PC-3 (cell line): ENCODE measurements around the genes HPRT1, INTS6L and CT45A1.

- RAMPAGE, long total RNA: no peak
Measured at GRCh38 chrX:129830869-129831242, 12.8 kb downstream of the ZDHHC9 start.

DNA sequence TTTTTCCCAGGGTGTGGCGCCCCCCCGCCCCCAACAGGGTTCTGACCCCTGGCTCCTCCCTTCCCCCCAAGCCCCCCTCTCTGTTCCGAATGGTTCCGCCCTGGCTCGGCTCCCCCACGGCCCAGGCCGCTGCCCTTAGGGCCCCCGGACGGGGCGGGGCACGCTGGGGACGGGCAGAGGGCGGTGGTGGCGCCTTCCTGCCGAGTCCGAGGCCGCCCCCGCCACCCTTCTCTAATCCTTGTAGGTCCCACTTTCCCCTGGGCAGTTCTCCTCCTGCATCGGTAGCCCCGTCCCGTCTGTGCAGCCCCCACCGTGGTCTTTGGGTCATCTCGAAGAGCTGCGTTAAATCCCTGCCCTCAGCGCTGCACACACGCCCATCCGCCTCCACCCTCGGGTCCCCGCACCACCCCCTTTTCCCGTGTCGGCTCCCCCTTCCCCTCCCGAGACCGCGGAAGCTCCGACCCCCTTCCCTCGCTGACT is 25.6 kb downstream of the UTP14A start:
- RAMPAGE, long total RNA: no peak

GRCh38 chrX:129960695-129962022 is 21.3 kb upstream of the BCORL1 start:
- RAMPAGE, long total RNA: no peak

DNA sequence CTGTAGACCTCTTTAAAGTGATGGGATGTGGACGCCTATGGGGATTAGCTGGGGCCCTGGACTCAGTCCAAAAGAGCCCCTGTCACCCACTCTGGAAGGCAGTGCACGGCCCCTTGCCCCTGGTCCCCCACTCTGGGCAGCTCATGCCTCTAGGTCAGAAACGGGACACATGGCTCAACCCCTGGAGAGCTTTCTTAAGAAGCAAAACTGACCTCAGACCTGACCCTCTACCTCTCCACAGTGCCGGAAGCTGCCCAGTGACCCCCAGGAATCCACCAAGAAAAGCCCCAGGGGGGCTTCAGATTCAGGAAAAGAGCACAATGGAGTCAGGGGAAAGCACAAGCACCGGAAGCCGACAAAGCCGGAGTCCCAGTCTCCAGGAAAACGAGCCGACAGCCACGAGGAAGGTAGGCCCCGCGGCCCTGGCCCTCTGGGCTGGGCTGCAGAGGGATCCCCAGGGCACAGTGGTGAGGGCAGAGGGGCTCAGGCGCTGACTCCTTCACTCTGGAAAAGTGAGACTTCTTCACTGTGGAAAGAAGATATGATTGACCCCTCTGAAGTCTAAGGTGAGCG is 38.4 kb downstream of the BCORL1 start:
- RAMPAGE, long total RNA: no peak

- RAMPAGE, long total RNA: no peak
Measured at GRCh38 chrX:130144600-130145151, 21.0 kb downstream of the AIFM1 start.

GRCh38 chrX:130174147-130174611 is 2.4 kb downstream of the RAB33A start:
- RAMPAGE, long total RNA: no peak

GRCh38 chrX:130517481-130518022 is 115.8 kb downstream of the RBMX2 start:
- RAMPAGE, long total RNA: no peak

DNA sequence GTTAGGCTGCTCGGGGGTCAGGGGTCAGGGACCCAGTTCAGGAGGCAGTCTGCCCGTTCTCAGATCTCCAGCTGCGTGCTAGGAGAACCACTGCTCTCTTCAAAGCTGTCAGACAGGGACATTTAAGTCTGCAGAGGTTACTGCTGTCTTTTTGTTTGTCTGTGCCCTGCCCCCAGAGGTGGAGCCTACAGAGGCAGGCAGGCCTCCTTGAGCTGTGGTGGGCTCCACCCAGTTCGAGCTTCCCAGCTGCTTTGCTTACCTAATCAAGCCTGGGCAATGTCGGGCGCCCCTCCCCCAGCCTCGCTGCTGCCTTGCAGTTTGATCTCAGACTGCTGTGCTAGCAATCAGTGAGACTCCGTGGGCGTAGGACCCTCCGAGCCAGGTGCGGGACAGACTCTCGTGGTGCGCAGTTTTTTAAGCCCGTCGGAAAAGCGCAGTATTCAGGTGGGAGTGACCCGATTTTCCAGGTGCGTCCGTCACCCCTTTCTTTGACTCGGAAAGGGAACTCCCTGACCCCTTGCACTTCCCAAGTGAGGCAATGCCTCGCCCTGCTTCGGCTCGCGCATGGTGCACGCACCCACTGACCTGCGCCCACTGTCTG is 99.5 kb downstream of the ARHGAP36 start:
- RAMPAGE, long total RNA: no peak

DNA sequence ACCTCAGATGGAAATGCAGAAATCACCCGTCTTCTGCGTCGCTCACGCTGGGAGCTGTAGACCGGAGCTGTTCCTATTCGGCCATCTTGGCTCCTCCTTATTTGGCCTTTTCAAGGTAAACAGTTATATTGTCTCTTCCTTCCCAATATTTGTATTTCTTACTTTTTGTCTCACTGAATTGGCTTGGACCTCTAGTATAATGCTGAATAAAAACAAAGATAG is 37.7 kb downstream of the IGSF1 start:
- RAMPAGE, long total RNA: no peak

GRCh38 chrX:132074919-132075796 is 52.1 kb downstream of the STK26 start:
- RAMPAGE, long total RNA: no peak

- RAMPAGE, long total RNA: no peak
Measured at GRCh38 chrX:134173072-134173490, 63.9 kb upstream of the CCDC160 start.

DNA sequence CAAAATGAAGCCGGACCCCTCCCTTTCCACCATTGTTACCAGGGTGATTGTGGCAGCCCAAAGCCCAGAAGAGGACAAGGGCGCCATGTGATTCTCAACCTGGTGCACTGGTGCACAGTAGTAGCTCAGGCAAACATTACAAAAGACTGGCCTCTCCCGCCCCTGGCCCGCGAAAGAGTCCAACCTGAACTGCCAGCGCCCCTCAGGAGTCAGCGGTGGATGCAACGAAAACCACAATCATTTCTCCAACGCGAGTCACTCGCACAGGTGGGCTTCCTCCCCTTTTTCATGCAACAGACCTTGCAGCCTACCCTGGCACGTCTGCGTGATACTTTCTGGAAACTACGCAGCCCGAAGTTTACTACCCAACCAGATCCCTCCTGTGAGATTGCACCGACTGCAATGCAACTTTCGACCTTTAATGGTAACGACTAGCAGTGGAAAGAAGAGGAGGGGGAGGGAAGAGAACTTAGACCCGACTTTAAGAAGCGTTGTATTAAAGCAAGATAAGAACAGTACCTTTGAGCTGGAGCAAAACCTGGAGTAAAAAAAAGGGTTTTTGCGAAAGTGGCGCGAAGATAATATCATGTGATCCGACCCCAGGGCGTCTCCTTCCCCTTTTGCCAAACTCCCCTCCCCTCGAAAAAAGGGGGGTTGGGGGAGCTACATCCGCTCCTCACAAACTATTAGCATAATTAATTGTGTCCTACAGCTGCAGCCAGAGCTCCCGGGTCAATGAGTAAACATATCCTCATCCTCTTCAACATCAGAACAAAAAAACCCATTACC is 63.3 kb upstream of the CCDC160 start:
- RAMPAGE, long total RNA: no peak

DNA sequence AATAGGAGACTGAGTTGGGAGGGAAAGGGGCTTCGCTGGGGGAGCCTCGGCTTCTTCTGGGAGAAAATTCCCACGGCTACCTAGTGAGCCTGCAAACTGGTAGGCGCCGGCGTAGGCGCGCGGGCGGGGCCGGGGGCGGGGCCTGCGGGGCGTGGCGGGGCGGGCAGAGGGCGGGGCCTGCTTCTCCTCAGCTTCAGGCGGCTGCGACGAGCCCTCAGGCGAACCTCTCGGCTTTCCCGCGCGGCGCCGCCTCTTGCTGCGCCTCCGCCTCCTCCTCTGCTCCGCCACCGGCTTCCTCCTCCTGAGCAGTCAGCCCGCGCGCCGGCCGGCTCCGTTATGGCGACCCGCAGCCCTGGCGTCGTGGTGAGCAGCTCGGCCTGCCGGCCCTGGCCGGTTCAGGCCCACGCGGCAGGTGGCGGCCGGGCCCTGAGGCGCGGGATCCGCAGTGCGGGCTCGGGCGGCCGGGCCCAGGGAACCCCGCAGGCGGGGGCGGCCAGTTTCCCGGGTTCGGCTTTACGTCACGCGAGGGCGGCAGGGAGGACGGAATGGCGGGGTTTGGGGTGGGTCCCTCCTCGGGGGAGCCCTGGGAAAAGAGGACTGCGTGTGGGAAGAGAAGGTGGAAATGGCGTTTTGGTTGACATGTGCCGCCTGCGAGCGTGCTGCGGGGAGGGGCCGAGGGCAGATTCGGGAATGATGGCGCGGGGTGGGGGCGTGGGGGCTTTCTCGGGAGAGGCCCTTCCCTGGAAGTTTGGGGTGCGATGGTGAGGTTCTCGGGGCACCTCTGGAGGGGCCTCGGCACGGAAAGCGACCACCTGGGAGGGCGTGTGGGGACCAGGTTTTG is at the start of gene HPRT1:
HPRT1 (plus strand) TSS at position 190 of the 841 bp plus-strand sequence.
- RAMPAGE, long total RNA: no peak

- RAMPAGE, long total RNA: no peak
Measured at GRCh38 chrX:134881237-134881618, 33.8 kb downstream of the MOSPD1 start.

DNA sequence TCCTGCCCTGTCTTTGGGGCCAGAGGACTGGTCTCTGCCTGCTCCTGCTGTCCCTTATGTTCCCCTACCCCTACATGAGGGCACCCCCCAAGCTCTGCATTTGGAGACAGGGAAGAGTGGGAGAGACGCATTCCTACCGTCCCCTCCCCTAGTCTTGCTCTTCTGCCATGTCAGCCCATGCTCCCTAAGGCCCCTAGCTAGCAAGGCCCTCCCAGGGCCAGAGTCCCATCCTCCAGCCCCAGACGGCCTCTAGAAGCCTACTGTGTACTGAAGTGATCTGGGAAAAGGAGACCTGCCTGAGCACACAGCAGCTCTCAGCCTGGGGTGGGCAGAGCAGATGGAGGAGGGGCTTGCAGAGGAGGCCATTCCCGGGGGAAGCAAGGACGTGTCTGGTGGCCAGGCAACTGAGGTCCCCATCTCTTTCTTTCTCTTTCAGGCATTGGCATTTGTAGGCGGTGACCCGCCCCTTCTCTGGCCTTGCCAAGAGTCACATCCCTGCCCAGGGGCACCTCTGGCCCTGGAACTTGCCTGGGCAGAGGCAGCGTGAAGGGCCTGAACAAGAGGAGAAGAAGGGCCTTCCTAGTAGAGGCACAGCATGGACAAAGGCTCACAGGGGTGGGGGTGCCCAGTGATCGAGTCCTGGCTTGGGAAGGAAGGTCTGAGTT is 1.6 kb downstream of the SMIM10L2A start:
- RAMPAGE, long total RNA: no peak

- RAMPAGE, long total RNA: no peak
Measured at GRCh38 chrX:135520232-135521317, at the start of gene INTS6L. Gene INTS6L (plus strand): TSS chrX:135520660.

GRCh38 chrX:135713097-135713716 is at the start of gene CT45A1:
Gene CT45A1 (plus strand): TSS chrX:135713639.
- RAMPAGE, long total RNA: no peak

DNA sequence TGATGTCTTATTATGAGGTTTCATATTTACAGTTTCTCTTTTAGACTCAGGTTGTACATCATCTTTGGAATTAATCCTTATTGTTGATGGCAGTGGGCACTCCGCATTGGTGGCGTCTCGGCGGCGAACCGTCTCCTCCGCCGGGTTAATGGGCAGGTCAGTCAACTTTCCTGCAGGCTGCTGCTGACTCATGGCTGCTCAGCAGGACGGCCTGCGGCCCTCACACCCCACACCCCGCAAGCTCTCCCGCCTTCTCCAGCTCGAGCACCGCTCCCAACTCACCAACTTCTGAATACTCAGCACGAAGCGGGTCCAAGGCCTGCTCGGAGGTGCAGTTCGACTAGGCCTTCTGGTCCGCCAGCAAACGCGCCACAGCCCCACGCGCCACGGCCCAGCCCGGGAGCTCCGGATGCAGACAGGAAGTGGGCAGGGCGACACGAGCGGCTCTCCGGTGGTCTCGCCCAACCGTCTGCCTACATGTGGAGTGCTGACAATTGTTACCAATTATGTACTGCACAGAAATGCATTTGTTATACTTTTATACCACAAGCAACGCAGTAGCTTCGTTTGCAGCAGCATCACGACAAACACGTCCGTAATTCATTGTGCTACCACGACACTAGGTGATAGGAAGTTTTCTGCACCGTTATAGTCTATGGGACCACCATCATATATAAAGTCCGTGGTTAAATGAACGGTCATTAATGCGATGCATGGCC is 98.5 kb upstream of the FHL1 start:
- RAMPAGE, long total RNA: no peak

DNA sequence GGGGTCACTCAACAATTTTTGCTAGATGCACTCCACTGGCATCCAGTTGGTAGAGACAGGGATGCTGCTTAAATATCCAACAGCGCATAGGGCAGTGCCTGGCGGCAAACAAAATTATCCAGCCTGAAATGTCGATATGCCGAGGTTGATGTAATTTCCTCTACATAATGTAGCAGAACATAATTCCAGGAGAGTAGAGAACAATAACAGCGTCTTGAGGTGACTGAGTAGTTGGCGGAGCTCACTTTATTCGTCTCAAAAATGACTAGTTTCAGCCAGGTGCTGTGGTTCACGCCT is 45.7 kb upstream of the FHL1 start:
- RAMPAGE, long total RNA: no peak

- RAMPAGE, long total RNA: no peak
Measured at GRCh38 chrX:136189820-136190764, 6.8 kb upstream of the FHL1 start.